ENCODE measurements around a stretch of chr12.

- PRO-cap: no peak
Measured at GRCh38 chr12:30404575-30404774, 291.2 kb downstream of the IPO8 start.

DNA sequence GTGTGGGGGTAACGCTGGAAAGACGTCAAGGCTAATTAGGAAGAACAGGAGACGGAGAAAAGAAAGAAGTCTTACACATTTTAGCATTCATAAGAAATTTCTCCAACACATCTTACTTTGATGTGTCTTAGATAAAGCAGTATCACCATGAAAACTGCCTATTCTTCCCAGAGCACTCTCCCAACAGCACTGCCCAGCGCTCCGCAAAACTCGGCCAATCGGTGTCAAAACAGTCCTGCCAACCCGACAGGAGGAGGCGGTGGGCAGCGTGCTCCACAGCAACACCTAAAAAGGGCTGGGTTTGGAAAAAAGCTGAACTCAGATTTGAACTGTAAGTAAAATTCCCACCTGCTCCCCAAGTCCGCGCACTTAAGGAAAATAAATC is 815 bp downstream of the IPO8 start:
- PRO-cap: unidirectional peak, plus-strand start at position 217 of the sequence

- PRO-cap: no peak
Measured at GRCh38 chr12:31116790-31118068, 43.6 kb downstream of the DDX11 start.

DNA sequence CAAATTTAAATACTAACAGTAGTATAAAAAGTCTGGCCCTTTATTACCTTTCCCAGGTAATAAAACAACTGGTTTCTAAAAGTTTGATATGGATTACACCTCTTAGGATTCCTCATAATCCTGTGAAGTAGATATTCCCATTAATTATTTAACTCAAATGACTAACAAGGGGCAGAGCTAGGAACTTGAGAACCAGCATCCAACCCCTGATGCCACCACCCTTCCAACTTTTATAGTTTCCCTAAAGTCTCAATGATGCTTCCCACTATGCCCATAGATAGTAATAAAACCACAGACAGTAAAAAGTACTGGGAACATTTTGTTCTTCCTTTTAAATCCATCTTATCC is 45.9 kb downstream of the SINHCAF start:
- PRO-cap: no peak

GRCh38 chr12:31311316-31311757 is 14.6 kb downstream of the SINHCAF start:
- PRO-cap: no peak

- PRO-cap: no peak
Measured at GRCh38 chr12:31598999-31599590, 8.2 kb upstream of the DENND5B start.

DNA sequence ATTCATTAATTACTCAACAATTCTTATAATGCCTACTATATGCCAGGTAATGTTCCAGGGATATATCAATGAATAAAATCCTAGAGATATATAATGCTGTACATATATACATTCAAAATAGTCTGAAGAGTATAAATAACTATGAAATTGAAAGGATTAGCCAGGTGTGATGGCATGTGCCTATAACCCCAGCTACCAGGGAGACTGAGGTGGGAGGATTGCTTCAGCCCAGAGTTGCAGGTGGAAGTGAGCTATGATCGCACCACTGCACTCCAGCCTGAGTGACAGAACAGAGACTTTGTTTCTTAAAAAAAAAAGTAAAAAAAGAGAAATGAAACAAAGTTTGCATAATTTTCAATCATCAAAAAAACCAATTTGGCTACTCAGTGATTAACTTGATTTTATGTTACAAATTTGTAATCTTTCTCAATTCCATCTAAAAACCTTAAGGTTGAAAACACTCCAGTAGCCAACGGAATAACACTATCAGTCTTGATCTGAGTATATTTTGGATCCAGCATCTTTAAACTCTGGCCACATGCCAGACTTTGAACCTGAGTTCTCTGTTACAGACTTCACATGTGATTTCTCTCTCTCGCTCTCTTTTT is 12.6 kb upstream of the DENND5B start:
- PRO-cap: no peak

DNA sequence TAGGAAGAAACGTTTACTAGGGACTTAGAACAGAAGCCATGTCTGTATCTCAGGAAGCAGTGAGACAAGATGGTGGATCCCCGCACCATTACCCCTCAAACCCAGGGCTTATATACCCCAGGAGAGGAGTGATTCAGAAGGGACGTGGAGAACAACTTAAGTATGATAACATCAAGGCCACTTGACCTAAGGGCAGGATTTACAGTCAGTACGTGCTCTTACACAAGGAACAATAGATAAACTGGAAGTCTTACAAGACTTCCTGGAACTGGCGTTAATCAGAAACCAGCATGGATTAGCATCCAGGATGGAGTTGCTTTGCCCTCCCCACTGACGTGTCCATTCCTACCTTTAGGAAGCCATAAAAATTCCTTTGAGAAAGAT is 8.6 kb upstream of the ETFBKMT start:
- PRO-cap: no peak

DNA sequence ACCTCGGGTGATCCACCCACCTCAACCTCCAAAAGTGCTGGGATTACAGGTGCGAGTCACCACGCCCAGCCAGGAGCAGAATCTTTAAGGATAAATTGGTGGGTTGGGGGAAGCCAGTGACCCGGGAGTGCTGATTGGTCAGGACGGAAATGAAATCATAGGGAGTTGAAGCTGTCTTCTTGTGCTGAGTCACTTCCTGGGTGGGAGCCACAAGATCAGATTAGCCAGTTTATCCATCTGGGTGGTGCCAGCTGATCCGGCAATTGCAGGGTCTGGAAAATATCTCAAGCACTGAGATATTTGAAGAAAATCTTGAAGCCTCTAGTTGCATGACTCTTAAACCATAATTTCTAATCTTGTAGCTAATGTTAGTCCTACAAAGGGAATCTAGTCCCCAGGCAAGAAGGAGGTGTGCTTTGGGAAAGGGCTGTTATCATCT is 4.9 kb upstream of the AMN1 start:
- PRO-cap: no peak

- PRO-cap: no peak
Measured at GRCh38 chr12:31876560-31877055, 82.6 kb upstream of the RESF1 start.

- PRO-cap: no peak
Measured at GRCh38 chr12:31928575-31929003, 30.6 kb upstream of the RESF1 start.

GRCh38 chr12:32454860-32455481 is 55.6 kb downstream of the FGD4 start:
- PRO-cap: no peak

DNA sequence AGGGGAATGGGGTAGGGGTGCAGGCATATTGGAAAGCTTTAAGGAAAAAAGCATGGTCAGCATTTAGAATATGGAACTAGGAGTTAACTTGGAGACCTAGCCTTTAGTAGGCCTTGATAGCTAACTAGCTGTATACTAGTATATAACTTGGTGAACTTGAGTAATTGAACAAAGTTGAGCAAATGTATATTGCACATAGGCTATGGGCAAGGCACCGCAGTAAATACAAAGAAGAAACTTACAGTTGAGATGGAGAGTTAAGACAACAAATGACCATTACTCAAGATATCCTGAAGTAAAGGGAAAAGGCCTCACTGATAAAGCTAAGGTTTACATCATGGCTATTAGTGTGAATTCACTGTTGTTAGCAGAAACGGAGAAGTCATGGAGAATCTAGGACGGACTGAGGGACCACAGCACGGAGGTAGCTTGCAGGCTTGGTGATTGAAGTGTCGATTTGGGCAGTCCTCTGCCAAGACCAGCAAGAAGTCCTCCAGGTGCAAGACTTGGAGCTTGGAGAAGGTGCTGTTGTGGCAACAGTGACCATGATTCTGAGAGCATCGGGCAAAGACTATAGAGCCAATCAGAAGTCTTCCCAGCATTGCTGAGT is 90.9 kb upstream of the DNM1L start:
- PRO-cap: no peak

DNA sequence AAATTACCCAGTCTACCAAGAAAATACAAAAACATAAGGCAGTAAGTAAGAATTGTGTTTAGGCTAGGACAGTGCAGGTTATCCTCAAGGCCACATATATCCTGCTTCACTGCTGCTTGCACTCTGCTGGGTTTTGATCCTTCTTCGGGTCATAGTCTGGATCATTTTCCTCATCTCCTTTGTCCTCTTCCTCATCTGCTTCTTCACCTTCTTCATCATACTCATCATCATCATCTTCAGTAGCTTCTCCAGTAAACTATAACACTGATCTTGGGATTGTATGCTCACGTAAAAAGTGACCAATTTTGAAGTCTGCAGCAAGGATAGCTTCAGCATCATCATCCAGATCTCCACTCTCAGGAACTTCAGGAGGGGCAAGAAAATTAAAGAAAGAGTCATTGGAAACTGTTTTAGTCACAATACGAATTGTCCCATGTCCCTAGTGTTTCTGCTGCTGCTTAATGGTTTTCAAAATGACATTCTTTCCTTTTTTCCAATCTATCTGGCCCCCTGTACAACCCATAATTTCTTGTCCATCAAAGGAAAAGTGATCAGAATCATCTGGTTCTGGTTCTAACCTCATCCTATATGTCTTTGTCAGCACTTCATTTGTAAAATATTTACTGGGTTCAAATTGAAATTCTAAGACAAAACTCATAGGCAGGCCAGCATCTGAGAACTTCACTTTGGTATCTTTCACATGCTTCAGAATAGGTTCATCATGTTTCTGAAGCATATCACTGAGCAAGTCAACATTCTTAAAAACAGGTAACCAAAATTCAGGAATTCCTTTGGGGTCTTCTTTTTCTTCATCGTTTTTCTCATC is 29.2 kb downstream of the YARS2 start:
- PRO-cap: no peak

GRCh38 chr12:32897897-32898327 is 1.3 kb upstream of the PKP2 start:
- PRO-cap: no peak

DNA sequence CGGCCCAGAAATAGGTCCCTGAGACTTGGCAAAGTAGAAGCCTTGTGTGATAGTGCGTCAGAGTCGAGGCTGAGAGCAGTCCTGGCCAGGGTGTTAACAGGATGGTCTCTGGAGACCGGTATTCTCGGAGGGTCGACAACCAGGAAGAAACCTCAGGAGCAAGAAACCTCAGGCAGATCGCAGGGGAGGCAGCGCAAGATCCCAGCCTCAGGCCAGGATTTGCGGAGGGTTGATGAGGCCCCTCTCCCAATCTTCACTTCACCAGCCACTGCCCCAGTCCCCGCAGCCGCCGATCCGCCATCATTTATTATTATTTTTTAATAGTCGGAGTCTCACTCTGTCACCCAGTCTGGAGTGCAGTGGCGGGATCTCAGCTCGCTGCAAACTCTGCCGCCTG is 768.7 kb upstream of the ALG10B start:
- PRO-cap: no peak

GRCh38 chr12:38823133-38823752 is 82.1 kb downstream of the CPNE8 start:
- PRO-cap: no peak

DNA sequence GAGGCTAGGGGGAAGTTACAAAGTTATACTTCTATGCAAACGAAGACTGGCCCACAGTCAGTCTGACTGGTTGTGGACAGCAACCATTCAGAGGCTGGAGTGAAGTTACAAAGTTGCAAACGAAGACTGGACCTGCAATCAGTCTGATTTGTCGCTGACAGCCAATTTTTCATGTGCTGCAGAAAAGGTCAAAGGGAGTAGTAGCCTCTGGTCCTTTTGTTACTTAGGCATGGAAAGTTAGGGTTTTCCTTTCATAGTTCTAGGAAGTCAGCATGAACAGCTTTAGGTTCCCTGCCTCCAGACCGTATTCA is 78.0 kb upstream of the CPNE8 start:
- PRO-cap: no peak

- PRO-cap: no peak
Measured at GRCh38 chr12:39341286-39341646, 101.7 kb downstream of the KIF21A start.

DNA sequence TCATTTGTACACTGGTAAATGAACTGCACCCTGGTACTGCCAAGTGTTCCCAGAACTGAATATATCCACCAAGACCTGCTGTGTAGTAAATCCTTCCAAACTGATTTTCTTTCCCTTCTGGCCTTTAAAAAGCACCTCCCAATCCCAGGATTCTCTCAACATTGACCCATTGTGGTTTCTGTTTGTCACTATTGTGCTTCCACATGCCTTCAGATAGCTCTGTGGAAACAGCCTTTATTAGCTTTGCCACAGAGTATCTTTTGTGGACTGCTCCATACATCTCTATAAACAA is 954 bp upstream of the KIF21A start:
- PRO-cap: no peak

Measured in ileum (tissue), 1 donor.